B cell (primary cell): ENCODE measurements around the gene RBM47.

- PRO-cap: bidirectional peak, plus-strand start at chr4:39976536, minus-strand start at chr4:39976547
- CAGE, long polyA plus RNA: no peak
Observed at GRCh38 chr4:39976411-39976786, 1.3 kb downstream of the PDS5A start.

DNA sequence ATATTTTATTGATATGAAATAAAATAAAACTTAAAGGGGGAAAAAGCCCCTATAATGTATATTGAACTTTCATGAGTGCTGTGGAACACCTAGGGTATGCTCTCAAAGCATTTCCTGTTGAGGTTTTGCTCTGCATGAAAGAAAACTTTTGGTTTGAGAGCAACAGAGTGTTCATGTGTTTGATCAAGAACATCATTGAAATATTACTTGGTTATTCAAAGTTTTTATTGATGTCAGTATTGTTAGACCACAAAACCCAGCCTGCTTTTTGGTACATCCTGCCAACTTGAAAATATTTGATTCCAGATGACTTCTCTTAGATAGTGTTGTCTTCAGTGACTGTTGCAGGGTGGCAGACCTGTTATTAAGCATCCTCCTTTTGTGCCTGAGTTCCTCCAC is 68.0 kb downstream of the N4BP2 start:
- PRO-cap: no peak
- CAGE, long polyA plus RNA: no peak

DNA sequence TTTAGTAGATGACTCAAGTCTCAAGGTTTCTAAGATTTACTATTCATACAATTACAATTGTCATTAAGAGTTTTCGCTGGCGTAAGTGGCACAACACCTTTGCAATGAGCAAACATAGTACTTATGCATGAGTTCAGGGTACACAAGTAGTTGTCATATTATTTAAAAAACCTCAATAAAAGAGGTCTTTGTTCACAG is 4.5 kb upstream of the RHOH start:
- PRO-cap: no peak
- CAGE, long polyA plus RNA: no peak

GRCh38 chr4:40200939-40201239 is 4.1 kb downstream of the RHOH start:
- PRO-cap: bidirectional peak, plus-strand start at chr4:40201083, minus-strand start at chr4:40200997
- CAGE, long polyA plus RNA: no peak

GRCh38 chr4:40240939-40241421 is 44.1 kb downstream of the RHOH start:
- PRO-cap: unidirectional peak, plus-strand start at chr4:40241128
- CAGE, long polyA plus RNA: no peak

DNA sequence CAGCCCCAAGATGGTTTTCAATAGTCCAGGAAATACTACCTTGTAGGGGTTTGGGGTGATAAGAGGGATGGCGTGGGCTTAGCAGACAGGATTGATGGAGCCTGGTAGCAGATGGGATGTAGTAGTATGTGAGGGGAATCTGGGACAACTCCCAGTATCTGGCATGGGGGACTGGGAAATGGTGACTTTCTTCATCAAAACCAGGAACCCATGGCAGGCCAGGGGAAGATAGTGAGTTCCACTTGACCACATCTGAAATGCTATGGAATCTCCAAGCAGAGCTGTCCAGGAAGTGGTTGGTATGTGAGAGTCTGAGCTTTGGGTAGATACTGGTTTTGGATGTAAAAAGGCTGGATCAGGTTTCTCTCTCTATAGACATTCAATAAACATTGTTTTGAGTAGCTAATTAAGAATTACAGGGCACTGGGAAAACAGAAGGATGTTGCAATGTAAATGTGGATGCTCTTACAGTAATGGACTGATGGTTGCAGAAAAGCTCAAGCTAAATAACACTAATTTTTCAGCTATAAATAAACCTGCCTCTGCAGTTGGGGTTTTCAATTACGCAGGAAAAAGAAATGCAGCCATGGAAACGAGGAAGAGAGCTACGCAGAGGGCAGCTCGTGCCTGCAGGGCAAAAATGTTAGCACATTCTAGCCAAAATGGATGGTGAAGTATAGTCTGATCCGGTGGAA is 13.5 kb upstream of the CHRNA9 start:
- PRO-cap: no peak
- CAGE, long polyA plus RNA: no peak

- PRO-cap: no peak
- CAGE, long polyA plus RNA: no peak
Observed at GRCh38 chr4:40377555-40378090, 42.5 kb downstream of the CHRNA9 start.

GRCh38 chr4:40448785-40449399 is 113.8 kb downstream of the CHRNA9 start:
- PRO-cap: no peak
- CAGE, long polyA plus RNA: no peak

DNA sequence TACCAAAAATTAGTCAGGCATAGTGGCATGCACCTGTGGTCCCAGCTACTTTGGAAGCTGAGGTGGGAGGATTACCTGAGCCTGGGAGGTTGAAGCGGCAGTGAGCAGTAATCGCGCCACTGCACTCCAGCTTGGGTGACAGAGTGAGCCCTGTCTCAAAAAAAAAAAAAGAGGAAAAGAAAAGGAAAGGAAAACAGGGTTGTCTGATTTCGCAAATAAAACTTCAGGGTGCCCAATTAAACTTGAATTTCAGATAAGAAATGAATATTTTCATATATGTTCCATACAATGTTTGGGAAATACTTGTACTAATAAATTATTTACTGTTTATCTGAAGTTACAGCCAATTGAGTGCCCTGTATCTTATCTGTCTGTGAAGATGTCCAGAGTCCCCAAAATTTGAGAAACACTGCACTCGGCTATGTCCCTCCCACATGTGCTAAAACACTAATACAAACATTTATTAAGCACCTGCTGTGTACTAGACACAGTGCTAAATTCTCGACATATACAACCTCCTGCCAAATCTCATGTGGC is 105.9 kb downstream of the RBM47 start:
- PRO-cap: no peak
- CAGE, long polyA plus RNA: no peak

DNA sequence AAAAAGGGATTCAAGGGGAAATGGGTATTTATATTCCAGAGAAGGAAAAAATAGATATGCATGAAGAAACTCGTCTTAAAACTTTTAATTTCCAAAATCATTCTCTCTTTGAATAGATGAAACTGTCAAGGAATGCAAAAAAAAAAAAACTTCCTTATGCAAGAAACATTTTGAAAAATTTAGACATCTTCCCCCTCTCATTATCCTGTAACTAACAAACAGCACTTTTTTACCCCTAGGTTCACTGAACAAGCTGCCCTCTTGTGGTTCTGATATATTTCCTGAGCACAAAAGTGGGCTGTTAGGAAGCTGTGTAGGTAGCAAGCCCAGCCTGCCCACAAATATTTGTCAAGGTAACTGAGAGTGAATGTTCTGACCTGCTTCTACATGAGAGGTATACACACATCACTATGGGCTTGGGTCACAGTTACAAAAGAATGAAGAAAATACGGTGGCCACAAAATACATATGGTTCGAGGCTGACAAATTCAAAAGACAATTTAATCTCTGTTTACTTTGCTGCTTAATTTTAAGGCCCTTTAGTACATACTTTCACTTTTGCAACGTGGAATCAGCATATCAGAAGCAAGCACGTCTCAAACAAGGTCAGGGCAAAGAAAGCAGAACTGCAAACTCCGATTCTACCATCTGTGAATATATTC is 78.8 kb downstream of the RBM47 start:
- PRO-cap: bidirectional peak, plus-strand start at position 599 of the sequence, minus-strand start at position 502 of the sequence
- CAGE, long polyA plus RNA: no peak

DNA sequence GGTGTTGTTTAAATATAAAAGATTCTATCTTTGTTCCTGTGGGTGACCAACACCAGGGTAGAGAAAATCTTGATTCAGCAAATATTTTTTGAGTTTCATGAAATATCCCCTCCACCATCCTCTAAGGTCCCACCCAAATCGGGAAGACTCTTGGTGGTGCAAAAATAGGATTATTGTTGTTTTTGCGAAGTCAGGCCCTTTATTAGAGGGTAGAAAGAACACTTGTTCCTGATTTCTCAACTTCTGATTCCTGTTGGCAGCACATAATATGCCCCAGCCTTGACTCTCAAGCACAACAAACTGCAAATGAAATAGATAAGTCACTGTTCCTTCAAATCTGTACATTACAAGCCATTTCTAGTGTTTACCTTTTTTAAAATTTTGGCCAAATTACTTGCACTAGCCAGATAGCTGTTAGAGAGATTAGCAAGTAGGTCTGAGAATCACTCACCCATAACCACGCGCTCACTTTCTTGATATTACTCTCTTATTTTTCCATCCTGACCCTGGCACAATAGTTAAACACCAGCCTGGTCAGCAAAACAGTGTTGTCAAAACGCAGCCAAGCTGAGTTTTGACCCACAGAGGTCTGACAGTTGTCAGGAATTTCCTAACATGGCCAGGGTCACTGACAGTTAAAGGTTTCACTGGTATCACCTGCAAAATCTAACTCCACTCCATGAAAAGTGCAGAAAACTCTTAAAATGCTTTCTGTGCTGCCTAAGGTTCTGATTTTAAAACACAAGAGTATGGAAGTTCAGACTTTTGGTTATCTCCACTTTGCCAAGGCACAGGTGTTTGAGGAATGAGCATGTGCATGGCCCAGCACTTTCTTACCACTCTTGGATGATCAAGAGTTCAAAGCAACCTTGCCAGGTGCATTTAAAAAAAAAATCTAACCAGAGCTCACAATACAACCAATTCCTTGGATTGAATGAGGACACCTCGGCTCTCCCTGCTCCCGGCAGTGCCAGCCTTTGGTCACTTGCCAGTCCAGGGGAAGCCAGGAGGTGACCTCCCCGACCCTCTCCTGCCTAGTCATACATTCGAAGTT is 69.8 kb downstream of the RBM47 start:
- PRO-cap: no peak
- CAGE, long polyA plus RNA: no peak

- PRO-cap: no peak
- CAGE, long polyA plus RNA: no peak
Observed at GRCh38 chr4:40573924-40574351, 55.7 kb downstream of the RBM47 start.

GRCh38 chr4:40586594-40587161 is 43.0 kb downstream of the RBM47 start:
- PRO-cap: no peak
- CAGE, long polyA plus RNA: no peak

DNA sequence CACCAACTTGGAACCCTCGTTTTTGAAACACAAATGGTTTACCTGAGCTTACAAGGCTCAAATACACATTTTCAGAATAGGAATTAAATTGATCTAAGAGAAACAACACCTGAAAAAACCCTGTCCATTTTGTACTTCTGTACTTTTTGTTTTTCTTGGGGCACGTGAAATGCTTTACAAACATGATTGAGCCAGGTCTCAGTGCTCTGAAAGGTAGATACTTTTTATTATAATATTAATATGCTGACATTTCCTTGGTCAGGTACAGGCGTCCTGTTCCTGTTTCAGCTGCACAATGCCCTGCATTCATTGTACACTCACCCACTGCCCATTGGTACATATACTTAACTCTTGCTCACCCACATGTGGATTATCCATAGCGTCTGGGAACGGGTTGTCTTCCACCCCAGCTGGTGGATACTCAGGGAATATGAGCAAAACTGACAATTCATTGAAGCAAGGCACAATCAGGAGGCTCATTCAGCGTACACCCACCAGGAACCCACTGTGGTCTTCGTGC is 4.4 kb downstream of the RBM47 start:
- PRO-cap: no peak
- CAGE, long polyA plus RNA: no peak

- PRO-cap: unidirectional peak, minus-strand start at chr4:40629828; unidirectional peak, plus-strand start at chr4:40630296
- CAGE, long polyA plus RNA: start-site peak on the minus strand at chr4:40630132-40630194, 20 and 21 reads in 2 replicates
Observed at GRCh38 chr4:40629227-40630378, at the start of gene RBM47. RBM47 (minus strand) TSS chr4:40629864.

- PRO-cap: no peak
- CAGE, long polyA plus RNA: no peak
Observed at GRCh38 chr4:40990394-40991130, 223.8 kb downstream of the APBB2 start.

DNA sequence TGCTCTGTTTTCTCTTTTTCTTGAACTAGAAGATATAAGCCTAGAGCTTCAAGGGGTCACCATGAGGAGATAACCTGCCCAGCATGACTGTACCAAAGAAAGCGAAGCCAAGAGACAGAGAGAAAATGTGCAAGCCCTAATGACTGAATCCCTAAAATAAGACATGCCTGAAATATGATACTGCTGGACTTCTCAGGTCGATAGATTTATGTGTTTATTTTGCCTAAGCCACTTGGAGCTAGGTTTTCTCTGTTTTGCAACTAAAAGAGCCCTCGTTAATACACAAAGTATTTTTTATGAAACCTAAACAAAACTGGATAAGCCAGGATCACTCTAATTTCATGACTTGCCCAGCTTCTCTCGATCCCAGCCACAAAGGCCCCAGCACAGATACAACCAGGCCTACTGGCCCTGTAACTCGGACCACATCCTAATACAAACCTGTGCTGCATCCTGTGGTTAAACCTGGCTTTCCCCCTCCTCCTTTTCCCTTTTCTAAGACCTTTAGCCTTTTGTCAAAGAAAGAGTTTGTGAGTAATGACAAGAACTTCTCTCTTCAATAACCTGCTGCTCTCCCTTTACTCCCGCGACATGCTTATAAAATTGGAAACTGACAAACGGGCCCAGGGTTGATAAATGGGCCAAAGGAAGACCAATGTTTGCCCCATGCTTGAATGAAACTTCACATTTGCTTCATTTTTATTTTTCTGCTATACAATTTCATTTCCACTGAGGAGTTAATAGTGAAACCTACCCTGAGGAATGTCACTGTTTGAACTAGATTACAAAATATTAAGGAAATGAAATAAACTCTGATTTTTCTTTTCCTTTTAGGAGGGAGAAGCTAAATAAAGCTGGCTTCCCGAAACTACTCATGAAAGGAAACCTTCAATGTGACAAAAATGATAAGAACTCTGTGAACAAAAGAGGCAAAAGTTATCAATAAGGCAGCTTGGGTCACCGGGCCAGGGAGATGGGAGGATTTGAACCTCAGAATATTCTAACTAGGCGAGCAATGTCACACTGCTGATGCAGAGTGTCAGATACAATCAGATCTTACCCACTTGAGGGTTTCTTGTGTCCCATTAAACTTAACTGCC is 185.6 kb downstream of the APBB2 start:
- PRO-cap: no peak
- CAGE, long polyA plus RNA: no peak

DNA sequence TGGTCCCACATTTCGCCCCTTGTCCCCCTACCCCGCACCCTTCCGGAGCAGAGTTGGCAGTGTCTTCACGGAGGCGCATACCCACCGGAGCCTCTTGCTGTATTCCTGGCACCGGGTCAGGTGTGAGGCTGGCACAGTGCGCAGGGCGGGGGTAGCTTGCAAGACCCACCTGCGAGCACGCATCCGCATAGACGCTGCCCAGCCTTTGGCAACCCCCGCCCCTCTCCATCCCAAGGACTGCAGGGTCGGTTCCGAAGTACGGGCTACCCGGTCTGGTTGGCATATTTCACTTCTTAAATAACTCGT is 104.6 kb downstream of the UCHL1 start:
- PRO-cap: no peak
- CAGE, long polyA plus RNA: no peak

DNA sequence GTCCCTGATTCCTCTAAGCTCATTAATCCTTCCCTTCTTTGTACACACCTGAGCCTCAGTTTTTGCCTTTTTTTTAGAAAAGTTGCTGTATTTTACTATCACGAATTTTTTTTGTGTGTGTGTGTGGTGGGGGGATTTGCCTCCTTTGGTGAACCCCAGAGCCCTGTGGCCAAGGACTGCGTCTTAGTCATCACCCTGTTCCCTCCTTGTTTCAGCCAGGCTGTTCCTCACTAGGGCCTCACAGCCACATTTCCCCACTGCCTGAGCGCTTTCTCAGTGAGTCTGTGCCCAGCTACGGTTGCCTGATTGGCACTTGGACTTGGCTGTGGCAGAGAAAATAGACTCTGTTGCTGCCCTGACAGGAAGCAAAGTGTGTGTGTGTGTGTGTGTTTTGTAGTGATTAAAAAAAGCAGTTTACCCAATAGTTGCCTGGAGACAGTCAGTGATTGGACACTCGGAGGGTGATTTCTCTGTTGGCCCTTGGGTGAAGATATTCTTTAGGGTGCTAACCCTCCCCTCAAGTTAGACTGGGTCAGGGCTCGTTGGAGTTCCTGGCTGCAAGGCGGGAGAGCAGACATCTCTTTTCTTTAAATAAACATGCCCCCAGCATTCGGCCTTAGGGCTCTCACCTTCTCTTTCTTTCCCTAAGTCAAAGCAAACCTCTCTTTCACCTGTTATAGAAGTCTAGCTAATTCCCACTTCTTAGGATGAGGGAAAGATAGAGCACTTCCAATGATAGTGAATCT is 113.0 kb downstream of the UCHL1 start:
- PRO-cap: no peak
- CAGE, long polyA plus RNA: no peak

GRCh38 chr4:41375342-41376077 is 118.8 kb downstream of the UCHL1 start:
- PRO-cap: no peak
- CAGE, long polyA plus RNA: no peak